Hair follicular keratinocyte (primary cell): ENCODE results near the gene CSF2.

DNA sequence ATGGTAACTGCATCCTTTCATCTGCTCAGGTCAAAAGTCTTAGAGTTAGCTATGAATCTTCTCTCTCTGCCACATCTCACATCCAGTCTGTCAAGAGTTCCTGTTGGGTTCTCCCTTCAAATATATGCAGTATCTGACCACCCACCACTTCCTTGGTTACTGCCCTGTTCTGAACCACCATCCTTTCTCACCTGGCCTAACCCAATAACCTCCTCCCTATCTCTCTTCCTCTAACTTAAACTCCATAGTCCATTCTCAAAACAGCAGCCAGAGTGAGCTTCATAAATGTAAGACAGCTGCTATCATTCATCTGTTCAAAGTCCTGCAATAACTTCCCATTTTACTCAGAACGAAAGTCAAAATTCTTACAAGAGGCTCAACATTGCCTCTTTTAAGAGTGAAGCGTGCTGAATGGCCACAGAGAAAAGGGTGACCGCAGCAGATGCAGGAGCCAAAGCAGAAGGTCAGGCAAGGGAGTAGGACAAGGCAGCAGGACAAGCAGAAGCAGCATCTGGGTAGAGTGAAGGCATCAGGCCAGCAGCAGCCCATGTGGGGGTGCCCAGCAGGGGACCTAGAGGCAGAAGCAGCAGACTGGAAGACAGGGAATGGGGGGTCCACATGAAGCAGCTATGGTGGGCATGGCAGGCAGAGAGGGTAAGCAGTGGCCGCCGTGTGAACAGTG is 39.3 kb upstream of the CDC42SE2 start:
- RAMPAGE, long total RNA, result no peak

DNA sequence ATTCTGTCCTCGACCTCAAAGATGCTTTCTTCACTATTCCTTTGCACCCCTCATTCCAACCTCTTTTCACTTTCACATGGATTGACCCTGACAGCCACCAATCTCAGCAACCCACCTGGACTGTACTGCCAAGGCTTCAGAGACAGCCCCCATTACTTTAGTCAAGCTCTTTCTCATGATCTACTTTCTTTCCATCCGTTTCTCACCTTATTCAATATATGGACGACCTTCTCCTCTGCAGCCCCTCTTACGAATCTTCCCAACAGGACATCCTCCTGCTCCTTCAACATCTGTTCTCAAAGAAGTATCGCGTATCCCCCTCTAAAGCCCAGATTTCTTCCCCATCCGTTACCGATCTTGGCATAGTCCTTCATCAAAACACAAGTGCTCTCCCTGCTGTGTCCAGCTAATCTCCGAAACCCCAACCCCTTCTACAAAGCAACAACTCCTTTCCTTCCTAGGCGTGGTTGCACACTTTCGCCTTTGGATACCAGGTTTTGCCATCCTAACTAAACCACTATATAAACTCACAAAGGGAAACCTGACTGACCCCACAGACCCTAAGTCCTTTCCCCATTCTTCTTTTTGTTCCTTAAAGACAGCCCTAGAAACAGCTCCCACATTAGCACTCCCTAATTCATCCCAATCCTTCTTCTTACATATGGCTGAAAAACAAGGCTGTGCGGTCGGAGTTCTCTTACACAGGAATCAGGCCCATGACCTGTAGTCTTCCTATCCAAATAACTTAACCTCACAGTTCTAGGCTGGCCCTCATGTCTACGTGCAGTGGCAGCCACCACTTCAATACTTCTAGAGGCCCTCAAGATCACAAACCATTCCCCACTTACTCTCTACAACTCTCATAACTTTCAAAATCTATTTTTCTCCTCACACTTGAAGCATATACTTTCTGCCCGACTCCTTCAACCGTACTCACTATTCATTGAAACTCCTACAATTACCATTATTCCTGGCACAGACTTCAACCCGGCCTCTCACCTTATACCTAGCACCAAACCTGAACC is 59.6 kb downstream of the RAPGEF6 start:
- RAMPAGE, long total RNA, result no peak

- RAMPAGE, long total RNA, result no peak
These were observed 29.5 kb upstream of the MEIKIN start for GRCh38 chr5:131974762-131975532.

GRCh38 chr5:131999188-131999956 is 12.1 kb downstream of the ACSL6 start:
- RAMPAGE, long total RNA, result no peak

DNA sequence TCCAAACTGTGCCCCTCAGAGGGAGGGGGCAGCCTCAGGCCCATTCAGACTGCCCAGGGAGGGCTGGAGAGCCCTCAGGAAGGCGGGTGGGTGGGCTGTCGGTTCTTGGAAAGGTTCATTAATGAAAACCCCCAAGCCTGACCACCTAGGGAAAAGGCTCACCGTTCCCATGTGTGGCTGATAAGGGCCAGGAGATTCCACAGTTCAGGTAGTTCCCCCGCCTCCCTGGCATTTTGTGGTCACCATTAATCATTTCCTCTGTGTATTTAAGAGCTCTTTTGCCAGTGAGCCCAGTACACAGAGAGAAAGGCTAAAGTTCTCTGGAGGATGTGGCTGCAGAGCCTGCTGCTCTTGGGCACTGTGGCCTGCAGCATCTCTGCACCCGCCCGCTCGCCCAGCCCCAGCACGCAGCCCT is at the start of gene CSF2:
Gene CSF2 (plus strand): TSS at position 293 of the 415 bp plus-strand sequence.
- RAMPAGE, long total RNA, result no peak

DNA sequence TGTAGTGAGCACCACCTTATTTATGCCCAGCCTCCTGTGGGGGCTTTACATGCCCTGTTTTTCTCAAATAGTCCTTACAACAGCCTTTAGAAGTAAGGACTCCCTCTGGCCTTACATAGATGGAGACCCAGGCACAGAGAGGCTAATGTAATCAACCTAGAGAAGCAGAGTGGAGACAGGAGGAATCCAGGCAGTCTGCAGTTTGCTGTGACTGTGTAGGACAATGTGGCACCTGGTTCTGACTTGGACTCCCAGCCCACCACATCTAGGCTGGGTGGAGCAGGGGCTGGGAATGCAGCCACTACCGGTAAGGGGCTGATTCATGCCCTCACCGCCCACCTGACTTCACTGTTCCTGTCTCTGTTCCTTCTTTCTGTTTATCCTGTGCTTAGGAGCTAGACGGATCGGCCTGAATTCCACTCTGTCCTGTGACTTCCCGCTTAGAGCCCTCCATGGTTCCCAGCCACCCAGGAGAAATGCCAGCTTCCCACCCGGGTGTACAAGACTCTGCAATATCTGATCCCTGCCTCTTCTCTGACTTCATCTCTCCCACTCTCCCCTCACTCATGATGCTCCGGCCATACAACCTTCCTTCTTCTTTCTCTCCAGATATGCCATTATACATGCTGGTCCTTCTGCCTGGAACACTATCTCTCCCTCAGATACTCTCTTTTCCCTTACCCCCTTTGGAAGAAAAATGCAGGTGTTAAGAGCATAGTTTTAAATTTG is 2.6 kb downstream of the PDLIM4 start:
- RAMPAGE, long total RNA, result no peak

- RAMPAGE, long total RNA, result no peak
These were observed 6.3 kb downstream of the SLC22A4 start for GRCh38 chr5:132300603-132300883.

GRCh38 chr5:132310061-132310769 is 16.0 kb downstream of the SLC22A4 start:
- RAMPAGE, long total RNA, result no peak

DNA sequence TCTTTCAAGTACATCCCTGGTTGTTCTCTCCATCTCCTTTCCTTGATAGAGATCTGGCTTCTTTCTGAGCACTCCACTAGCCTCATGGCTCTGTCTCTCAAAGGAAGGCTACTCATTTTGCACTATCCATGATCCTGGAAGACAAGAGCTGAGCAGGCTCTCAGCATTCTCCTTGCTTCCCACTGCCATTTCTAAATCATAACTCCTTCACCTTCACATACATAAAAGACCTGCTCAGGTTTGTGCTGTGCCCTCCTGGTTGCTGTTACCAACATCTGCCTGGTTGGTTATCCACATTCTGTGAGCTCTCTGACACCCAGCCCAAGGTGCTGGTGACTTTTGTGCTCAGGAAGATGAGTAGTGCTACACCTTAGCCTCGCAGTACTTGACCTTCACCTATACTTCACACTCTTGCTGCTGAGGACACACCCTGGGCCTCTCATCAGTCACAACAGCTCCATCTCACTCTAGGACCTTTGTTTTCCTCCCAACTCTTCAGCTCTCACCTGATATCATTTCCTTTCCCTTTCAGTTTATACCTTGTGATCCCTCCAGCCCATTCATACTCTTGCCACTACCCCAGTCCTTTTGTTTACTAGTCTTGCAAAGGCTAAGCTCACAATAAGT is 10.8 kb upstream of the SLC22A5 start:
- RAMPAGE, long total RNA, result no peak

DNA sequence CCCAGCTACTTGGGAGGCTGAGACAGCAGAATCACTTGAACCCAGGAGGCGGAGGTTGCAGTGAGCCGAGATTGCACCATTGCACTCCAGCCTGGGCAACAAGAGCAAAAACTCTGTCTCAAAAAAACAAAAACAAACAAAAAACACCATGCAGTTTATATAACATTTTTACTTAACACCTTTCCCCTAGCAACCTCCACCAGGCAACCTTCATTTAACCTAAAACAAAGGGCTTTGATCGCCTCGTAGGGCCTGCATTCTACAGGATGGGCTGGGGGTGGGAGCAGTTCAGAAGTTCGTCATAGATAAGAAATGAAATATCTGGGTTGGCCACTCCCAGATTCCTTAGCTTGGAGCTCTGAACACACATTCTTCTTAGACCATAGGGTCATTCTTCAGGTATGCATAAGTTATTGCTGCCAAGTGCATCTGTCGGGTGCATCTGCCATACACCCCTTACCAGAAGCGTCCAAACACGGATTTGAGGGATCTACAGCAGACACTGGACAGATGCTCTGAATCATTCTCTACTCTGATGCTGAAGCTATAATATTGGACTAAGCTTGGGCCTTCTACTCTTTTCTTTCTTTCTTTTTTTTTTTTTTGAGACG is 4.3 kb upstream of the SLC22A5 start:
- RAMPAGE, long total RNA, result no peak

GRCh38 chr5:132439378-132439865 is 51.2 kb downstream of the IRF1 start:
- RAMPAGE, long total RNA, result no peak

GRCh38 chr5:132474145-132475219 is 16.1 kb downstream of the IRF1 start:
- RAMPAGE, long total RNA, result no peak

DNA sequence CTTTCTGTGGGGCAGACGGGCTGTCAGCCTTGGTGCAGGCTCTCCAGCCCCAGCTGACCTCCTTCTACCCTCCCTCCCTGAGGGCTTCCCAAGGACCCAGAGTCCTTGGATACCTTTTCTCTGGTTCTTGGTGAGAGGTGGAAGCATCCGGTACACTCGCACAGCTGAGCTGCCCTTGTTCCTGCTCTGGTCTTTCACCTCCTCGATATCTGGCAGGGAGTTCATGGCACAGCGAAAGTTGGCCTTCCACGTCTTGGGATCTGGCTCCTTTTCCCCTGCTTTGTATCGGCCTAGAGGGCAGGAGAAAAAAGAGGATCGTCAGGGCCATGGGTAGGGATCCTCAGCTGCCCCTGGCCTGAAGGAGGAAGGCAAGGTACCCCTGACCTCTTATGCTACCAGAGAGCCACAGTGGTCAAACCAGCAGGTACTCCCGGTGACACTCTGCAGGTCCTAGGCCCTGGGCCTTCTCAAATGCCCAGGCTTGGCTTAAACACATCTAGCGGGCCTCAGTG is 3.7 kb downstream of the IRF1 start:
- RAMPAGE, long total RNA, result no peak

- RAMPAGE, long total RNA, result no peak
These were observed 47.0 kb downstream of the RAD50 start for GRCh38 chr5:132603756-132604298.

- RAMPAGE, long total RNA, result no peak
These were observed 2.0 kb upstream of the IL13 start for GRCh38 chr5:132655789-132656616.

- RAMPAGE, long total RNA, result no peak
These were observed 14.2 kb downstream of the IL4 start for GRCh38 chr5:132687926-132688419.

- RAMPAGE, long total RNA, result no peak
These were observed 8.3 kb upstream of the SEPTIN8 start for GRCh38 chr5:132785269-132785900.

- RAMPAGE, long total RNA, result no peak
These were observed 467 bp downstream of the LEAP2 start for GRCh38 chr5:132873908-132874362.

GRCh38 chr5:132883673-132883930 is 10.1 kb downstream of the LEAP2 start:
- RAMPAGE, long total RNA, result no peak

DNA sequence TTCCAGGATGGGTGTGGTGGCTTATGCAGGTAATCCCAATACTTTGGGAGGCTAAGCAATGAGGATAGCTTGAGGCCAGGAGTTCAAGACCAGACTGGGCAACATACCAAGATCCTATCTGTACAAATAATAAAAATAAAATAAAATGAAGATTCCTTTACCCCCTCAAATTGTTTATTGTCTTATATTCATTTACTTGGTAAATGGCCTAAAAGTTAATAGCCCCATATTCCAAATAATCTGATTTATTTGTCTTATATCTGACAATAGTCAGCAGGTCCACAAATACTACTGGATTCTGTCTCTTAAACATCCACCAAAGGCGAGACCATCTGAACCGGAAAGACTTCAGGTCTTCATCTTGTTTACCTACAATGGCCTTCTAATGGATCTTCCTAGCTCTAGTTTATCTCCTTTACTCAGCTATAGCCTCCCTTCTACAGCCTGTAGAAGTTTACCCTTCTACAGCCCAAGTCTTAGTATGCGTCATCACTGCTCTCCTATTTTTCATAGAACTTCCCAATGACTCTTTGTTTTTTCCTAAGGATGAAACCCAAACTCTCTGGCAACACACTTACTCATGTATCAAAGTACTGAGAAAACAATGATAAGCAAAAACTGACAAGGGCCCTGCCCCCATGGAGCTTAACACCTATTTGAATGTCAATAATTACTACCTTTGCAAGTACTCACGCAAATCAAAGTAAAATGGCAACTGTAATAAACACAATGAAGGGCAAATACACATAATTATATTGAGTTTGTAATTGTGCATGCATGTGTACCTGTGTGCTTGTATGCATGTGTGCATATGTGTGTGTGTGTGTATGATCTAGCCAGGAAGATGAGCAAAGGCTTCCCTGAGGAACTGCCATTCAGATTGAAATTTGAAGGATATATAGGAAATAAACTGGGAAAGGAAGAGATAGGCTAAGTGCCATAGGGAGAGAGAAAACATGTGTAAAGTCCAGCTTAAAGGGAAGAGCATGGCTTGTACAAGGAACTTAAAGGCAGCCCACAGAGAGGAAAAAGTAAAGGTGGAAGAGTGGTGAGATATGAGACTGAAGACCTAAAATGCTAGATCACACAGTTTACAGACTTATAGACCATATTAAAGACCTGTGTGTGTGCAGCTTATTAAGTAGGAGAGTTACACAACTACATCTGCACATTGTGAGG is 33.7 kb downstream of the LEAP2 start:
- RAMPAGE, long total RNA, result no peak